Retinal pigment epithelial cell (primary cell): ENCODE measurements around the genes KRT84 and KRT74.

GRCh38 chr12:52032750-52033751 is 18.2 kb upstream of the NR4A1 start:
- RRBS: no CpG with 5 or more reads among the region's 57 CpGs

GRCh38 chr12:52045436-52046138 is 5.7 kb upstream of the NR4A1 start:
- RRBS: no CpG with 5 or more reads among the region's 6 CpGs

DNA sequence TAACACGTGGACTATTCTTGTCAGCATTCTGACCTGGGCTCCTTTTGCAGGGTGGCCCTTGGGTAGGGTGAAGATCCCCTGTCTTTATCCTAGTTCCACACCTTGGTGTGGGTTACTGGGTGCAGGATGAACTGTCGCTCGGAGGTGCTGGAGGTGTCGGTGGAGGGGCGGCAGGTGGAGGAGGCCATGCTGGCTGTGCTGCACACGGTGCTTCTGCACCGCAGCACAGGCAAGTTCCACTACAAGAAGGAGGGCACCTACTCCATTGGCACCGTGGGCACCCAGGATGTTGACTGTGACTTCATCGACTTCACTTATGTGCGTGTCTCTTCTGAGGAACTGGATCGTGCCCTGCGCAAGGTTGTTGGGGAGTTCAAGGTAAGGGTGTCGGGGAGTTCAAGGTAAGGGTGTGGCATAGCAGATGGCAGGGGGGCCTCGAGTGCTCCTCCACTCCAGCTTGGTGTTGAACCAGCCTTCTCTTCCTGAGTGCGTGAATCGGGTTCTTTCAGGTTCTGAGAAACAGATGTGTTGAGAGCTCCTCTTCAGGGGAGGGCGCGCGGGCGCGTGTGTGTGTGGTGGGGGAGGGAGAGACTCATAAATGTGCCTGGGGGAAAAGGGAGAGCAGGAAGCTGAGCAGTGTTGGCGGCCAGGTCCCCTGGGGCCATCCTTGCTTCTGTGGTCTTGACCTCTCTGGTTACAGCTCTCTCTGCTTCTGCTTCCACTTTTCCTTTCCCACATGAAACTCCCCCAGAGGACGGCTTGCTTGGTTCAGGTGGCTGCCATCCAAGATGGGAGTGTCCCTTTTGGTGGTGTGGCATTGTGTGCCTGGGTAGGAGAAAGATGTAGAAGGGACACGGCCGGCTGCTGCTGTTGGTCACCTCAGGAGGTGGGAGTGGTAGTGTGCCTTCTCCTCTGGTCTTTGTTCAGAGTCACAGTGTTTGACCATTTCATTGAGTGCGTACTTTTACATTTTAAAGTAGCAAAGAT is 4.0 kb downstream of the ATG101 start:
- RRBS: no CpG with 5 or more reads among the region's 26 CpGs

- RRBS: 3% methylated on average over 18 of the region's 68 CpGs
These were observed 39.9 kb downstream of the KRT80 start for GRCh38 chr12:52151481-52152721.

GRCh38 chr12:52189698-52190163 is 2.1 kb downstream of the KRT80 start:
- RRBS: no CpG with 5 or more reads among the region's 2 CpGs

- RRBS: no CpG with 5 or more reads among the region's 8 CpGs
These were observed 3.2 kb upstream of the KRT80 start for GRCh38 chr12:52194956-52195446.

- RRBS: no CpG with 5 or more reads among the region's 4 CpGs
These were observed 5.5 kb downstream of the KRT7 start for GRCh38 chr12:52238571-52239015.

GRCh38 chr12:52385390-52385814 is at the start of gene KRT84:
TSS of gene KRT84 (minus strand) at chr12:52385652.
- RRBS: 96% methylated on average over 7 of the region's 9 CpGs

- RRBS: no CpG with 5 or more reads among the region's 15 CpGs
These were observed 5.6 kb downstream of the KRT5 start for GRCh38 chr12:52514344-52515291.

DNA sequence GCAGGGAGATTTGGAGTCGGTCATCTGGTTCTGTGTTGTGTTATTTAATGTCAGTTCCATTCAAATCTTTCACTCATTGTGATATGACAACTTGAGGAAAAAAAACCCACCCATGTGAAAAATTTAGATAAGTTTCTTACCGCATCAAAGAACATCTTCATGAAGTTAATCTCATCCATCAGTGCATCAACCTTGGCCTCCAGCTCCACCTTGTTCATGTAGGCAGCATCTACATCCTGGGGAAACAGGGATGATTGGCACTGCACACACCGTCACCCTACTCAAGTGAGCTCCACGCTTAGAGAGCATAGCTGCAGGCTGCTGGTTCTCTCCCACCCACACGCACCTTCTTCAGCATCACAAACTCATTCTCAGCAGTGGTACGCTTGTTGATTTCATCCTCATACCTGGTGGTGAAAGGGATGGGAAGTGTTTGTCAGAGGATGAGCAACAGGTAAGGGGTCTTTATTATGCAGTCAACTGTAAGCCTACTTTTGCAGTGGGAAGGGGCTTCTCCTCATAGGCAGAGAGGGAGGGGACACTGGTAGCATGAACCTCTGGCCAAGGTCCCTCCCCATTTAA is 2.3 kb downstream of the KRT5 start:
- RRBS: no CpG with 5 or more reads among the region's 6 CpGs

GRCh38 chr12:52566968-52567450 is 6.6 kb downstream of the KRT74 start:
- RRBS: no CpG with 5 or more reads among the region's 12 CpGs

- RRBS: no CpG with 5 or more reads among the region's 3 CpGs
These were observed at the start of gene KRT74 for GRCh38 chr12:52573753-52574136. TSS of gene KRT74 (minus strand) at chr12:52573843.

- RRBS: no CpG with 5 or more reads among the region's 5 CpGs
These were observed 2.9 kb downstream of the KRT1 start for GRCh38 chr12:52677254-52677750.

DNA sequence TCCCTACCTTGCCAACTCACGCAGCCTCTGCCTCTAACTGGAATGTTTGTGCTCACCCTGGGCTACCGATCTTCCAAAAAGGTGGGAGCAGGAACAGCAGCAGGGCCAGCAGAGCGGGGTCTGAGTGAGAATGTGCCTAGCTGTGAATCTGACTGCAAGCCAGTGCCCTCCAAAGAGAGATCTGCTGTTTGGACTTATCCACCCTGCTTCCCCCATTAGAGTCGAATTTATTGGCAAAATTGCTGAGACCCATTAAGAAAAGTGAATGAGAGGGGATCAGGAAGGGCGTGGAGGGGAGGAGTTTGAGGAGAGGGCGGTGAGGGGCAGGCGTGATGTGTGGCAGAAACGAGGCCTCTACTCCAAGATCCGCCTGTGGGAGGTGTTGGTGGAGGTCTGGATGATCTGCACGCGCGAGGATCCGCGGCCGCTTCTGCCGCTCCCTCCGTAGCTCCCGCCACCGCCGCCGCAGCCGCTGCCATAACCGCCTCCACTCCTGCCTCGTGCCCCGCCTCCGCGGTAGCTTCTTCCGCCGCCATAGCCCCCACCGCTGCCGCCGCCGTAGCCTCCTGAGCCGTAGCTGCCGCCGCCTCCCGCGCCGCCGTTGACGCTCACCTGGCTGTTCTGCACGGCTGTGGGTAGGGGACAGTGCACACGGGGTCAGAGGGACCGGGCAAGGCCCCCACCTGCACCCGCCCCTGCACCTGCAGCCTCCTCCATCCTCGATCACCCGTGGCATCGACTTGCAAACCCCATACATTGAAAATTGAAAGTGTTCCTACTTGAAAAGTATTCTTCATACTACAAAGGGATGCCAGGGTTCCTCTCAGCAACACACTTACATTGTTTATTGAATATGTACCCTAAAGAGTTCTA is 10.8 kb upstream of the KRT1 start:
- RRBS: no CpG with 5 or more reads among the region's 48 CpGs

GRCh38 chr12:52898672-52899042 is 6.2 kb downstream of the KRT8 start:
- RRBS: no CpG with 5 or more reads among the region's 17 CpGs

DNA sequence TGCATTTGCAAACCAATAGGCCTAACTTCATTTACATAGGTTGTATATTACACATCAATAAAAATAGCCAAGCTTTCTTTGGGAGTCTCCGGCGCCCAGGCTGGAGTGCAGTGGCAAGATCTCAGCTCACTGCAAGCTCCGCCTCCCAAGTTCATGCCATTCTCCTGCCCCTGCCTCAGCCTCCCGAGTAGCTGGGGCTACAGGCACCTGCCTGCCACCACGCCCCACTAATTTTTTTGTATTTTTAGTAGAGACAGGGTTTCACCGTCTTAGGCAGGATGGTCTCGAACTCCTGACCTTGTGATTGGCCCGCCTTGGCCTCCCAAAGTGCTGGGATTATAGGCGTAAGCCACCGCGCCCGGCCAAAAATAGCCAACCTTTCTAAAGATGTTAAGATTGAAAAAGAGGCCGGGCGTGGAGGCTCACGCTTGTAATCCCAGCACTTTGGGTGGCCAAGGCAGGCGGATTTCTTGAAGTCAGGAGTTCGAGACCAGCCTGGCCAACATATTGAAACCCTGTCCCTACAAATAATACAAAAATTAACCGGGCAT is 2.5 kb downstream of the KRT8 start:
- RRBS: no CpG with 5 or more reads among the region's 18 CpGs

DNA sequence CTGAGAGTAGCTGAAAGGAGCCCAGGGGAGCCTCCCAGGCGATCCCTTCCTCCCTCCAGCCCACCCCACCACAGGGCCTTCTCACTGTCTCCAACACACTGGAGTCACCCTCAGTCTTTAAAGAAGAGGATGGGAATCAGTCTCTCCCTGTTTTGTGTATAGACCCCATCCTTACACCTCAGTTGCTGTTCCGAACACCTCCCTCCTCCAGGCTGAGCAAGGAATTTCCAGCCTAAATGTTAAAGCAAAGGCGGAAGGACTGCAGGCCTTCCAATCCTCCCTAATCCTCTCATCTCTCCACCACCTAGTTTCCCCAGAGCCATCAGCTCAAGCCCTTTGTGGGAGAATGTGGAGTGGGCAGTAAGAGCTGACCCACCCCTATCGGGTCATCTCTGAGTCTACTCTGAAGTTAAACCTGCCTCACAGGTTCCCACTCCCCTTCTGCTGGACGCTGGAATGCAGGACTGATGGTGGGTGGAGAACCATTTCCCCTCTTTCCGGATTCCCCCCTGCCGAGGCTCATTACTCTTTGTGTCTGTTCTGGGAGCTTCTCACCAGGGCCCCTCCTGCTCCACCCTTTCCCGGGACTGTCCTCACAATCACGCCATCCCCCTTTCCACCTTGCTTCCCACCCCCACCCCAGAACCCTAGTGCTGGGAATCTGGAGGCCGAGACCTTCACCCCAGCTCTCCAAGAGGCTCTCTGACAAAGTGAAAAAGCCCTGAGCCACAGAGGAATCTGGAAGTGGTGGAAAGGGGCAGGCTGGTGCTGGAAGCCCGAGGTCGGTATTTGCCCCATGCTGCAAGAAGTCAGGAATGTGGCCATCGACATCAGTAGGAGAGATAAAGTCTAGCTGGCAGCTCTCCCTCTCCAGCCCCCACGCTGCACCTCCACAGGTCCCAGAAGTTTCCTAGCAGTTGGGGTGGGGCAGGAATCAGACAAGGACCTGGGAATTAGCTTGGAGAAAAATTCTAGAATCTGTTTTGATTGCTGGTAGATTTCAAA is 3.4 kb upstream of the KRT18 start:
- RRBS: 3% methylated on average over 3 of the region's 14 CpGs

GRCh38 chr12:52975223-52975743 is 26.4 kb downstream of the KRT18 start:
- RRBS: no CpG with 5 or more reads among the region's 4 CpGs

GRCh38 chr12:52980706-52981098 is 25.6 kb upstream of the EIF4B start:
- RRBS: no CpG with 5 or more reads among the region's 7 CpGs

DNA sequence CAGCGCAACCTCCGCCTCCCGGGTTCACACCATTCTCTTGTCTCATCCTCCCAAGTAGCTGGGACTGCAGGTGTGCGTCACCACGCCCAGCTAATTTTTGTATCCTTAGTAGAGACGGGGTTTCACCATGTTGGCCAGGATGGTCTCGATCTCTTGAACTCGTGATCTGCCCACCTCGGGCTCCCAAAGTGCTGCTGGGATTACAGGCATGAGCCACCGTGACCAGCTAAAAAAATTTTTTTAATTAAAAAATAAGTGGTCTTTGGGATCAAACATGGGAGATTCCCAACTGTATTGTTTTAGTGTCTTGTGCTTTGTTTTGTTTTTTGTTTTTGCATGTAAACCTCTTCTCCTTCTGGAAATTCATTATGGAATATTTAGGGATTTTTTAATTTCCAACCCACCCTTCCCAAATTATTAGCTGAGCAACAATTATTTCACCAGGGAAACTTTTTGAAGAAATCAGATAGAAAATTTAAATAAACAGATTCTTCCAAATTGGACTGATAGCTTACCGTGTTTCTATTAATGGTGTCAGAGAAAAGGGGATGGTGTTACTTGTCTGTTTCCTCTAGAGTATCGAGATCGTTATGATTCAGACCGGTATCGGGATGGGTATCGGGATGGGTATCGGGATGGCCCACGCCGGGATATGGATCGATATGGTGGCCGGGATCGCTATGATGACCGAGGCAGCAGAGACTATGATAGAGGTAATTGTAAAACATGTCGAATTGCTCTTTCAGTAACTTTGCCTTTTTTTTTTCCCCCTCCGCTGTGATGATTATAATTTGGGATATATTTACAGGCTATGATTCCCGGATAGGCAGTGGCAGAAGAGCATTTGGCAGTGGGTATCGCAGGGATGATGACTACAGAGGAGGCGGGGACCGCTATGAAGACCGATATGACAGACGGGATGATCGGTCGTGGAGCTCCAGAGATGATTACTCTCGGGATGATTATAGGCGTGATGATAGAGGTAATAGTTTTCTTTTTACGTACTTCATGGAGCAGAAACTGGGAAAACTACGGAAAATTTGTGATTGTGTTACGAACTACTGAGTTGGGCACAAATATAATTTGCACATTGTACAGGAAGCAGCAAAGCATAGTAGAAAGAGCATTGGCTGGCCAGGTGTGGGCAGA is 21.3 kb downstream of the EIF4B start:
- RRBS: no CpG with 5 or more reads among the region's 38 CpGs